H1 (cell line): ENCODE measurements around a stretch of chr21.

DNA sequence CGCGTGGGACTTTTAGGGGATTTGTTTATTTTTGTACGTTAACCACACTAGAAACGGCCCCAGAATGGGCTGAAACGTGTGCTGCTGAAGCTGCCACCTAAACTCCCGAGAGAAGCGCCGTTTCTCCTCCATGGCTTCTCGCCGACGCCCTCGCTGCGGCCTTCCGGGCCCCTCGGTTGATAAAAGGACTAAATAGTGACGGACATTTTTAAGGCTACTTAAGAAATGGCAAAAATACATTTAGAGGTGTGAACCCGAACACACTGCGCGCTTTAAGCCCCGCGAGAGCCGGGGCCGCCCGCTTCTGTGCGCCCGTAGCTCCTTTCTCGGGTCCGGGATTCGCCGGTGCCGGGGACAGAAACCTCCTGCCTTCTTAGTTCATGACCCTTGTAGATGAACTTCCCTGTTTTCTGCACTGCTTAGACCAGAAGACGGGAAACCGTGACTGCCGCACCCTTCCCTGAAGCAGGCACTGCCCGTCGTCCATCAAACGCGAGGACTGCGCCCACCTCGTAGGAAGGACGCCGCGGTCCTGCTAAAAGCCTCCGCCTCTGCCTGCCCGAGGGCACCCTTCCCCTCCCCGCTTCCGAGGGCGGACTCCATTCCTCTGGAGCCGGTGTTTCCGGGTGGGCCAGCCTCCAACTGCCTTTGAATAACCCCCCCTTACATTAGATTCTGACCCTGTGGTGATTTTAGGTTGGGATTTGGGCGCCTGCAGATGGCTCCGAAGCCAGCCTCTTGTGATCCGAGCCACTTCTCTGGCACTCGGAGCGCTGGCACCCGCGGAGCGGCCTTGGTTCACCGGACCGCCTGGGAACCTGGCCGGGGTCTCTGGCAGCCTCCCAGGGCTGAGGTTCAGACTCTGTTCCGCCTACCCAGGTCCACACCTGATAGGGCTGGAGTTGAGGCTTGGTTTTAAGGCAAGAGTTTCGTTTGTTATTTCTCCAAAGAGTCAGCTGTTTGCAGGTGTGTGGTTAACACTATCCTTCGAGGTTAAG, 1.1 kb upstream of the PTTG1IP start:
- RRBS: 15% methylated on average over 8 of the region's 64 CpGs
CAGE:
- cytosol, long polyA plus RNA: no peak
- long polyA plus RNA: no peak
- nucleus, long polyA plus RNA: no peak

DNA sequence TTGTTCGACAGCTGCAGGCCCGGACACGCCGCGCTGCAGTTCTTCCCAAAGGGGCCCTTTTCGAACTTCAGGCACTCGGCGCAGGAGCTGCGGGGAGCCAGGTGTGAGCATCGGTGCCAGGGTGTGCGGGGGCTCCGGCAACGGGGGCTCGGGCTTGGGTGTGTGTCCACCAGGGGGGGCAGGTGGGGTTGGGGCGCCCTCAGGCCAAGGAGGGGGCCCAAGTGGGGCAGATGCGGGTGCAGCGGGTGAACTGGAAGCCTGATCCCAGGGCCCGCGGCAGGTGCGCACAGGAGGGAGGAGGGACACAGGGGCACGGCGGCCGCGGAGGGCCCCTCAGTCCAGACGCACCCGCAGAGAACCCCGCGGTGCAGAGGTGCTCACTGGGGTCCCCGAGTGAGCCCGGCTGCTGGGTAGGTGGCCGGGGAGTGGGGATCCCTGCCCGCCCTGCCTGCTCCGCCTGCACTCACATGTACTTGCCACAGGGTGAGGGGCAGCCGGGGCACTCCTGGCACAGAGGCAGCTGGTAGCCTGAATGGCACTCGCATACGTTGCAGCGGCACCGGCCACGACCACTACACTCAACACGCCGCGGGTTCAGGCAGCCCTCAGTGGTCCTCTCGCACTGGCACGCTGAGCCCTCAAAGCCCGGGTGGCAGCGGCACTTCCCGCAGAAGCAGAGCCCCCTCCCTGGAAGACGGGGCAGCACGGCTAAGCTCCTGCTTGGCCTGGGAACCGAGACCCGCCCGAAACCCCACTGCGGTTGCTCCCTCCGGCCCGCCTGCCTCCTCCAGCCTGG, 15.5 kb upstream of the PTTG1IP start:
- RRBS: 90% methylated on average over 14 of the region's 55 CpGs
CAGE:
- cytosol, long polyA plus RNA: no peak
- long polyA plus RNA: no peak
- nucleus, long polyA plus RNA: no peak

DNA sequence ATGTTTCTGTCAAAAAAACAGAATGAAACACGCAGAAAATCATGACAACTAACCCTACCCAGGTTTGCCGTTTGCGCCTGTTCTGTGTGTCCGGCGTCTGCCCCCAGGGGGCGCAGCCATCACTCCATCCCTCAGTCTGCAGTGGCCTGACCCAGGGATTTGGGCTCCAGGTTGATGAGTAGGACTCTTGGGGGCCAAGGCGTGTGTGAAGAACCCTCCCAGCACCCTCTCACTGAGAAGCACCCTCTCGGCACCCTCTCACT, 19.3 kb upstream of the PTTG1IP start:
- RRBS: no CpG with 5 or more reads among the region's 8 CpGs
CAGE:
- cytosol, long polyA plus RNA: no peak
- long polyA plus RNA: no peak
- nucleus, long polyA plus RNA: no peak

GRCh38 chr21:44903385-44903949, 17.2 kb downstream of the ITGB2 start:
- RRBS: 100% methylated on average over 3 of the region's 25 CpGs
CAGE:
- cytosol, long polyA plus RNA: no peak
- long polyA plus RNA: no peak
- nucleus, long polyA plus RNA: no peak

DNA sequence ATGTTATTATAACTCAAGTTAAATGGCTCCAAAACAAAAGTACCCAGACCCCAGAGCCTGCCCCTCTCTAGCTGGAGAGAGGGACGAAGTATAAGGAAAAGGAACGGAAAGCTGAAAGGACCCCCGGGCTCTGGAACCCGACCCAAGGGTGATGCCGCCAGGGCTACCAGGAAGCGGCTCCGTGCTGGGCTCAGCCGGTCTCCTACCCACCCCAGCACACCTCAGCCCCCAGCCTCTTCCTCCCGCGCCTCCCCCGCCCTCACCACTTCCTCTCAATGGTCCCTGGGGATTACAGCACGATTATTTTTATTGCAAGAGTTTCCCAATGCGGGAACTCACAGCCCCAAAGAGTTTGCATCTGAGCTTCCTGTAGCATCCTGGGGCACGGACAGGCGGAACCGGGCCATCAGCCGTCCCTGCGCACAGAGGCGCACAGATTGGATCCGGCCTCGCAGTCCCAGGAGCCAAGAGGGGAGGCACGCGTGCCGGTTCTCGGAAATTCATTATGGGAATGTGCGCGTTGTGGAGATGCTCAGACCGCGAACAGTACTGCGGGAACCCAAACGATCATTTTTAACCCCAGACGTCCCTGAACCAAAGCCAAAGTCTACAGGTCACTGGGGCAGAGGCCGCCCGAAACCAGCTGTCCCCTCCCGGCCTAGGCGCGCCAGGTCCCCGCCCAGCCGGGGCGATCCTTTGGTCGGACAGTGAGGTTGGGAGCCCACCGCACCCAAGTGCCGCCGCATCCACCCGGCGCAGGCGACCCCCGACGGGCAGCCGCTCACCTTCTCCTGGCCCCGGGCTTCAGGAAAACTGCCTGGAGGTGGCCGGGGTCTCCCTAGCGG, 8.6 kb upstream of the SLX9 start:
- RRBS: 6% methylated on average over 31 of the region's 53 CpGs
CAGE:
- cytosol, long polyA plus RNA: no peak
- long polyA plus RNA: no peak
- nucleus, long polyA plus RNA: no peak

- RRBS: 92% methylated on average over 5 of the region's 51 CpGs
CAGE:
- cytosol, long polyA plus RNA: no peak
- long polyA plus RNA: no peak
- nucleus, long polyA plus RNA: no peak
Observed at GRCh38 chr21:44957897-44958998, 18.4 kb downstream of the SLX9 start.

GRCh38 chr21:44959486-44960327, 19.9 kb downstream of the SLX9 start:
- RRBS: 91% methylated on average over 6 of the region's 30 CpGs
CAGE:
- cytosol, long polyA plus RNA: no peak
- long polyA plus RNA: no peak
- nucleus, long polyA plus RNA: no peak

GRCh38 chr21:44982473-44983320, 42.9 kb downstream of the SLX9 start:
- RRBS: 93% methylated on average over 8 of the region's 46 CpGs
CAGE:
- cytosol, long polyA plus RNA: no peak
- long polyA plus RNA: no peak
- nucleus, long polyA plus RNA: no peak

GRCh38 chr21:45067689-45068188, 6.6 kb upstream of the ADARB1 start:
- RRBS: no CpG with 5 or more reads among the region's 12 CpGs
CAGE:
- cytosol, long polyA plus RNA: no peak
- long polyA plus RNA: no peak
- nucleus, long polyA plus RNA: no peak

DNA sequence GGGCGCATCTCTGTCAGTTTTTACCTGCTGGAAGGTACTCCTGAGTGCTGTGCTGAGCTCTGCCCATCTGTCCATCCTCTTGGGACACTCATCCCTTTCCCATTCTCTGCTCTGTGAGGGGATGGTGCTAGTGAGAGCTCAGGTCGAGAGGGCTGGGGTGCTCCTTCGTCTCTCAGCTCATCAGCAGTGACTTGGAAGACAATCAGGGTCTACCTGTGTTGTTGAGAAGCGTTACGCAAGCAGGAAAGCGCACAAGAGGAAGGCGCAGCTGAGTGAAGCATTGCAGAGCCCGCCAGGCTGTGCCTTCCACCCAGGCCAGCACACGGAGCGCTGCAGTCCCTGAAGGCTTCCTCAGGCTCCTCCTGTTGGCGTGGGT, 36.4 kb downstream of the ADARB1 start:
- RRBS: no CpG with 5 or more reads among the region's 11 CpGs
CAGE:
- cytosol, long polyA plus RNA: no peak
- long polyA plus RNA: no peak
- nucleus, long polyA plus RNA: no peak

DNA sequence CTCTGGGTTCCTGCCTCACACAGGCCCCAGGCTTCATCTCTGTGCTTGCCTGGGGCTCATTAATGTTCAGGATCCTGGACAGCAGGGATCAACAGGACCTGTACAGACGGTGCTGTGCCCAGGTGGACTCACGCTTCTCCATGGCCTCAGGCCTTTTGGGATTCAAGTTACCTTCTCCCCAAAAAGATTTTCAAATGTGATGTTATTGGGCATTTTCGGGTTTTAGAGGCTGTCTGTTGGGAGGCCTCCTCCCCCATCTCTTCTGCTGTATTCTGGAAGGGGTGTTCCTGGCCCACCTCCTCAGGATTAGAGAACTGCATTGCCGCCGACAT, 36.3 kb downstream of the POFUT2 start:
- RRBS: no CpG with 5 or more reads among the region's 5 CpGs
CAGE:
- cytosol, long polyA plus RNA: no peak
- long polyA plus RNA: no peak
- nucleus, long polyA plus RNA: no peak

- RRBS: no CpG with 5 or more reads among the region's 31 CpGs
CAGE:
- cytosol, long polyA plus RNA: no peak
- long polyA plus RNA: no peak
- nucleus, long polyA plus RNA: no peak
Observed at GRCh38 chr21:45265785-45266511, 21.7 kb downstream of the POFUT2 start.

DNA sequence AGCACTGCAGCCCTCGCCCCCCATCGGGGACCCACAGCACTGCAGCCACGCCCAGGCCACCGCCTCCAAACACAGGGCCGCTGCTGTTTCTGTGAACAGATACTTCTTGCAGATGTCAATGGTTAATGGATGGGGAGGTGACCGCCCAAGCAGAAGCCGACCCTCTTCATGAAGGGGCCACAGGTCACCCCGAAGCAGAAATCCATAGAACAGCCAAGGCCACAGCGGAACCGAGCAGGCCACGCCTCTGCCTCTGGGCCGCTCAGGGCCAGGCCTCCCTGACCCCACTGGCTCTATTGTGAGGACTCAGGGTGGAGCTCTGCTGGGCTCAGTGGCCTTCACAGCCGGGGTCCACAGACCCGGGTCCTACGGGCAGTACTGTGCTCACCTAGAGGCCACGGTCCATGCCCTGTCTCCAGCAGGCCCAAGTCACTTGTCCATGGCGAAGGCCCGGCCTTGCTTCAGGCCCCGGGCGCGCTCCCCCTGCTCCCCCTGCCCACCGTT, 4.1 kb upstream of the POFUT2 start:
- RRBS: 79% methylated on average over 8 of the region's 22 CpGs
CAGE:
- cytosol, long polyA plus RNA: no peak
- long polyA plus RNA: no peak
- nucleus, long polyA plus RNA: no peak

DNA sequence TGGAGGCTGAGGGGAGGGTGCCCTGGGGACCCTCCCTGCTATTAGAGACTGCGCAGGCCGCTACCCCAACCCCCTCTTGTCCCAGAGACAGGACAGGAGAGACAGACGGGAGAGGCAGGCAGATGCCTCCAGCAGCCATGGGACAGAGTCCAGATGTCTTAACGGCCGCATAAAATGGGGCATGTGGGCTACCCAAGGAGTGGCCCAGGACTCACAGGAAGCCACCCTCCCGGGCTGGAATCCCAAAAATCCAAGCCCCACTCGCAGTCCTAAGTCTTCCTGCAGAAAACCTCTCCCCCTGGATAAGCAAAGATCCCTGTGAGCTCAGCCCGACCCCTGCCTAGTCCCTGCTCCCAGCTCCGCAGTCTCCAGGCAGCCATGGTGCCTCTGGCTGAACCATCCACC, 43.6 kb upstream of the COL18A1 start:
- RRBS: no CpG with 5 or more reads among the region's 9 CpGs
CAGE:
- cytosol, long polyA plus RNA: no peak
- long polyA plus RNA: no peak
- nucleus, long polyA plus RNA: no peak

DNA sequence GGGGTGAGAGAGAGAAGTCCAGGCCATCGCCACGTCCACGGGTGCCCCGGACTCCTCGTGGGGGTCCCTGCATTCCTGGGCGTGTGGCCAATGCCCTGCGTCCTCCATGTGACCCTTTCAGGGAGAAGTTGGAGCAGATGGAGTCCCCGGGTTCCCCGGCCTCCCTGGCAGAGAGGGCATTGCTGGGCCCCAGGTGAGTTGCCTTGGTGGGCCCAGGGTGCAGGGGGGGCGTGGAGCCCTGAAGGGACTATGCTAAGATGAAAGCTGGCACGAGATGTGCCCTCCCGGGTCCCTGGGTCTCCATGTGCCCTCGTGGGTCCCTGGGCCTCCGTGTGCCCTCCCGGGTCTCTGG, 52.1 kb downstream of the SLC19A1 start:
- RRBS: 94% methylated on average over 4 of the region's 15 CpGs
CAGE:
- cytosol, long polyA plus RNA: no peak
- long polyA plus RNA: no peak
- nucleus, long polyA plus RNA: no peak

DNA sequence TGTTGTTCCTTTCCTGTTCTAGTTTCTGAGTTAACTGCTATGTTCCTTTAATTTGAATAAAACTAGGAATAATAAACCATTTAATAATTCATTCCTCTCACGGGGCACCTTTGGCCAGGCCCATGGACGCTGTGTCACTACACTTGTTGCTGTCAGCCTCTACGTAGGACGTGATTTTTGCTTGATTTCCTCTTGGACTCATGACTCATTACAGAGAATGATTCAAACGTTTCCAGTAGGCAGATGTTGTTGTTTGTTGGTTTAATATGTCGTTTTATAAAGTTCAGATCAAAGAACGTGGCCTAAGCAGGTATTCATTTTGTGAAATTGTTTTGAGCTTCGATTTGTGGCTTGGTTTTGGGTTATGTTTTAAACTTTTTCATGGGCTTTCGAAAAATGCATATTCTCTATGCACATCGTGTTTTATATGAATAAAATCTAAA, 9.1 kb upstream of the SLC19A1 start:
- RRBS: no CpG with 5 or more reads among the region's 10 CpGs
CAGE:
- cytosol, long polyA plus RNA: no peak
- long polyA plus RNA: no peak
- nucleus, long polyA plus RNA: no peak

DNA sequence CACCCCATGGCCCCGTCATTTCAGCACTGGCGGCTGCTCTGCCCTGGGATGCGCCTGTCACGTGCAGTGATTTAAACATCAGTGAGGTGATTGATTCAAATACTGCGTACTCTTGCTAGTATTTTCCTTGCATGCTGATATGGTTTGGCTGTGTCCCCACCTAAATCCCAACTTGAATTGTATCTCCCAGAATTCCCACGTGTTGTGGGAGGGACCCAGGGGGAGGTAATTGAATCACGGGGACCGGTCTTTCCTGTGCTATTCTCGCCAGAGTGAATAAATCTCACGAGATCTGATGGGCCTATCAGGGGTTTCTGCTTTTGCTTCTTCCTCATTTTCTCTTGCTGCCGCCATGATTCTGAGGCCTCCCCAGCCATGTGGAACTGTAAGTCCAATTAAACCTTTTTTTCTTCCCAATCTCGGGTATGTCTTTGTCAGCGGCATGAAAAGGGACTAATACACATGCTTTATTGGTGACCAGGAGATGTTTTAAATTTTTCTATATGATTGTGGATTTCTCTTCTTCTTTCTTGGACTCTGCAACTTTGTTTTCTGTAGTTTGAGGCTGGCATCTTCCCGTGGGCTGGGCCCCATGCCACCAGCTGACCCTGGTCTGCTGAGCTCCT, 50.1 kb upstream of the PCBP3 start:
- RRBS: no CpG with 5 or more reads among the region's 14 CpGs
CAGE:
- cytosol, long polyA plus RNA: no peak
- long polyA plus RNA: no peak
- nucleus, long polyA plus RNA: no peak

DNA sequence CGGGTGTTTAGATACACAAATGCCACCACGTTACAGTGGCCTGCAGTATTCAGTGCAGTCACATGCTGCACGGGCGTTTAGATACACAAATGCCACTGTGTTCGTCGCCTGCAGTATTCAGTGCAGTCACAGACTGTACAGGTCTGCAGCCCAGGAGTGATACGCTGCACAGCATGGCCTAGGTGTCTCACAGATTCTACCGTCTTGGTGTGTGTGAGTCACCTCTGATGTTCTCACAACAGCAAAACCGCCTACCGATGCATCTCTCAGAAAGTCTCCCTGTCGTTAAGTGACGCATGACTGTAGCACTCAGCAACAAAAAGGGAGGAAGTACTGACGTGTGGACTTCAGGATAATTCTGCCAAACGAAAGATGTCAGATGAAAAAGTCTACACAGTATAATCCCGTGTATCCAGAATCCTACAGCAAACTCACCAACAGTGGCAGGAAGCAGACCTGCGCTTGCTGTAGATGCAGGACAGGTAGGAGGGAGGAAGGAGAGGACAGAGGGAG, 36.4 kb upstream of the PCBP3 start:
- RRBS: no CpG with 5 or more reads among the region's 16 CpGs
CAGE:
- cytosol, long polyA plus RNA: no peak
- long polyA plus RNA: no peak
- nucleus, long polyA plus RNA: no peak

- RRBS: no CpG with 5 or more reads among the region's 13 CpGs
CAGE:
- cytosol, long polyA plus RNA: no peak
- long polyA plus RNA: no peak
- nucleus, long polyA plus RNA: no peak
Observed at GRCh38 chr21:45631897-45632441, 11.6 kb upstream of the PCBP3 start.

DNA sequence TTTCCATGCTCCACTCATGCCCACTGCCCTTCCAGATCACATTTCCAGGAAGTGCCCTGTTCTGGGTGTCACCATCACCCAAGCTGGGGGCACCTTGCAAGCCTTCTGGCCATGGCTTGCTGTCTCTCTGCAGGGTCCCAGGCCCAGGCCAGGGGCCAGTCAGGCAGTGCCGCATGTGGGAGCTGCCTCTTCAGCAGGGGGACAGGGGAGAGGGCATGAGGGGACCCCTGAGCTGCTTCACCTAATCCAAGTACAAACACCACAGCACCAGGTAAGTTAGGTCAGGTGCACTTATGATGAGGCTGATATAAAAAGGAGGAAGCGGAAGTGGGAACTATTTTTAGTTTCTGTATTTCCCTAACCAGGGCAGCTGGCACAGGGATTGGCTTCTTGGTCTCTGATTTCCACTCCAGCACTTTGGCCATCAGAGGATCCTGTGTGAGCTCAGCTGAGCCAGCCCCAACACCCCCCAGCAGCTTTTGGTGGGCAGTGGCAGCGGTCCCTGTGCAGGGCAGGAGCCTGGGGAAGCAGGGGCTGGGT, 3.5 kb upstream of the PCBP3 start:
- RRBS: no CpG with 5 or more reads among the region's 3 CpGs
CAGE:
- cytosol, long polyA plus RNA: no peak
- long polyA plus RNA: no peak
- nucleus, long polyA plus RNA: no peak